Foreskin keratinocyte (primary cell): ENCODE measurements around the gene TPO.

- RAMPAGE, total RNA = no peak
These were observed 35.6 kb downstream of the FAM110C start for GRCh38 chr2:10708-11019.

GRCh38 chr2:47421-47748, 1.1 kb upstream of the FAM110C start:
- RAMPAGE, total RNA = no peak

DNA sequence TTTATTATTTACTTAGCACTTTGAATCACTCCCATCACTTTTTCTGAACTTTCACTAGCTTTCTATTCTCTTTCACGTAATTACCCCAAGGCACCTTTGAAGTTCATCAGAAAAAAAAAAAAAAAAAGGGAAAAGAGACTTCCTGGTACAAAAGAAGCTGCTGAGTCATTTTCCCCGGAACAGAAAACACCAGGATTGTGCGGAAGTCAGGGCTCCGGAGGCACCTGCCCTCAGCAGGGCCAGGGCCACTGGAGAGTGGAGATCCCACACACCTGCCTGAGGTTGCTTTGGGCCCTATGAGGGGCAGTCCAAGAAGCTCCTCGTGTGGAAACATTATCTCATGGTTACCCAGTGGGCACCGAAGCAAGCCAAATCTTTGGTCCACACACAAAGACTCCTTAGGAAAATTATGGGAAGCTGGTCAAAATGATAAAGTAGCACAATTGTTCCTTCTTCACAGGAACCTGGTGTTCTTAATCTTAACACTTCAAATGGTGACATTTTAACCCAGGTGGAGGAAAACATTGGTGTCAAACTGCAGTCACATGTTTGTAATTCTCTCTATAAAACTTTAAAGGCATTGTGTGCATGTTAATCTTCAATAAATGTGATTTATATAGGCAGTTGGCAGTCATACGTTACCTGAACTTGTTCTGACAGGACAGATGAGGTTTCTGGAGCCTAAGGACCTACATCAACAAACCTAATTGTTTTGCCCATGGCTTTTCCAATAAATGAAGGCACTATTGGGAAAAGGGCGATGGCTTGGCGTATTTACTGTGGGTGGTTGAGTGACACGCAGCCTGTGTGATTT, 23.3 kb upstream of the FAM110C start:
- RAMPAGE, total RNA = no peak

- RAMPAGE, total RNA = no peak
These were observed 857 bp upstream of the ALKAL2 start for GRCh38 chr2:288518-289378.

DNA sequence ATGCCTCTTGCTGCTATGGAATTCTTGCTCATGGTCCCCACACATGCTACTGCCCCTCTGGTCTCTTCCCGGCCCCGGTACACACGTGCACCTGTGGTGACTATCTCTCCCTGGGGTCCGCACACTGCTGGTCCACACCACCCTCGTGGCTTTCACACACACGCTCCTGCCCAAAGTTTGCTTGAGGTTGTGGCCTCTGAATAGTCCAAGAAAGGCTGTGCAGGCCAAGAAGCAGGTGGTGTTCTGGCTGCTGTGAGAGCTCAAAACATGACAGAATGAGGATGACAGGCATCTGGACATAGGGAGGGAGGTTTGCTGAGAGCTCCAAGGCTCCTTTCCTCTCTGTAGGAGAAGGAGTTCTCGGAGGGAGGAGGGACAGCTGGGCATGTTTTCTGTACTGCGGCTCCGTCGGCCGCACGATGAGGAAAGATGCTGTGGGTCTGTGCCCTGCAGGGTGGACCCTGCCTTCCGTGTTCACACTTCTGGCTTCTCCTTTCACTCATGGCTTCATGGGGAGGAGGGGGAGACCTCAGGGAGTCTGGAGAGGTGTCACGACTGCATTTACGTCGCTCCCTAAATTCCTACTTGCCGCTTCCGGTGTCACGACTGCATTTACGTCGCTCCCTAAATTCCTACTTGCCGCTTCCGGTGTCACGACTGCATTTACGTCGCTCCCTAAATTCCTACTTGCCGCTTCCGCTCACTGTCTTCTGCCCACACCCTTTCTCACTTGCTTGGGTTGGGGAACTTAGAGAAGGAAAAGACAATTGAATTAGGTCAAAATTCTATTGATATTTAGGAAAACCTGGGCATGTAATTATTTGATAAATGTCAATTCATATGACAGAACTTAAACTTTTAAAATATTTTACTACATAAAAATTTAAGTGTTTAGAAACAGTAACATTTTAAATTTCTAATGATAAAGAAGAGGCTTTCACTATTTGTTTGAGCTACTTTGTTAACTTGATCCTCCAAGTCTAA, 68.3 kb upstream of the ALKAL2 start:
- RAMPAGE, total RNA = no peak

GRCh38 chr2:430578-431114, 142.8 kb upstream of the ALKAL2 start:
- RAMPAGE, total RNA = no peak

DNA sequence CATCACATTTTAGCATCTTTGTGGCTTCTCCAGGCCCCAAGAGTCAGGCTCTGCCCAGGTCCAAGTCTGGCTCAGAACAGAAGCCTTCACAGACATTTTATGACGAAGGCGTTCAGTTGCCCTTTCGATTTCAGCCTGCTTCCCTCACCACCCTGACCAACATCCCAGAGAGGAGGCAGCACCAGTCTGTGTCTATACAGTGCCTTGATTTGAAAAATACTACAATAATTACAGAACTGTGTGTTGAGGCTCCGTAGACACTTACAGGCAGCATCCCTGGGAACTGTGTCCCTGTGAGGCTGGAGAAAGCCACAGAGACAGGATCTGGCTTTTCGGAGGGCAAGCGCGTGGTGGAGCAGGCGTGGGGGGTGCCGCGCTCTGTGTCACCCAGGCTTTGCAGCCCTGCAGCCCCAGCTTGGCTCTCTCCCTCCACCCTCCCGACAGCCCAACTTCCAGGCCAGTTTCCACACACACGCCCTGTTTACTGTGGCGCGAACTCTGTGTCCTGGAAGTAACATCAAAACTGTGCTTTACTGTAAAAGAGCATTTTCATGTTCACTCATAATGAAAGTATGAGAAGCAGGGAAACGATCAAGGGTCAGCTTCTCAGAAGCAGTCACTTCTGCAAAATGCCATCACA, 153.6 kb upstream of the ALKAL2 start:
- RAMPAGE, total RNA = no peak

DNA sequence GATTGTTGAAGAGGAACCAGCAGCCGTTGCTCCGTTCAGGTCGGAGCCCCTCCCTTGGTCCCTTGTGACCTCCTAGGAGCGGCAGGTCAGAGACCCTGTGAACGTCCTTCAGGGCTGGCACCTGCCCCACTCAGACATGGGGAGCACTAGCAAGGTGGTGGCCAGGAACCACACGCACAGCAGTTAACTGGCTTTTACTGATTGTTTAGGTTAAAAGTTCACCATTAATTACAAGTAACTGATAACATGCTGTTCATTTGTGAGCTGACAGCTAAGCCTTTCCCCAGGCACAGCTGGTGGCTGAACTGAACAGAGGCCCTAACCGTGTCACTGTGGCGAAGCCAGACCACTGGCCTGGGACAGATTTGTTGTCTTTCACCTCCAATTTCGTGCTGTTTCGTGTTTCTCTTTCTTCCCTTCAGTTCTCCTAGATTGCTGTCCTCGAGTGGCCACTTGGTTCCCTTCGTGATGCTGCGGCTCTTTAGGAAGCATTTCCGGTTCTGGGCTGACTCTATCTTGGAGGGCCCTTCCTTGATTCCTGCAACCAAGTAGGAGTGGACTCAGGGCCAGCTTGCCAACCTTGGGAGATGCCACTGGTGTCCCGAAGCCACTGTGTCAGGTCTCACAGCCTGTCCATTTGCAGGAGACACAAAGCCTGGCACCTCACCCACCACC, 159.3 kb upstream of the ALKAL2 start:
- RAMPAGE, total RNA = no peak

- RAMPAGE, total RNA = no peak
These were observed 87.6 kb downstream of the TMEM18 start for GRCh38 chr2:589421-590112.

- RAMPAGE, total RNA = no peak
These were observed at the start of gene TPO for GRCh38 chr2:1412863-1413889. TPO (plus strand) TSS chr2:1413463.

- RAMPAGE, total RNA = no peak
These were observed 138.6 kb downstream of the PXDN start for GRCh38 chr2:1605624-1606226.

GRCh38 chr2:1626178-1626711, 118.1 kb downstream of the PXDN start:
- RAMPAGE, total RNA = no peak

GRCh38 chr2:3300441-3301018, 77.1 kb downstream of the EIPR1 start:
- RAMPAGE, total RNA = no peak

DNA sequence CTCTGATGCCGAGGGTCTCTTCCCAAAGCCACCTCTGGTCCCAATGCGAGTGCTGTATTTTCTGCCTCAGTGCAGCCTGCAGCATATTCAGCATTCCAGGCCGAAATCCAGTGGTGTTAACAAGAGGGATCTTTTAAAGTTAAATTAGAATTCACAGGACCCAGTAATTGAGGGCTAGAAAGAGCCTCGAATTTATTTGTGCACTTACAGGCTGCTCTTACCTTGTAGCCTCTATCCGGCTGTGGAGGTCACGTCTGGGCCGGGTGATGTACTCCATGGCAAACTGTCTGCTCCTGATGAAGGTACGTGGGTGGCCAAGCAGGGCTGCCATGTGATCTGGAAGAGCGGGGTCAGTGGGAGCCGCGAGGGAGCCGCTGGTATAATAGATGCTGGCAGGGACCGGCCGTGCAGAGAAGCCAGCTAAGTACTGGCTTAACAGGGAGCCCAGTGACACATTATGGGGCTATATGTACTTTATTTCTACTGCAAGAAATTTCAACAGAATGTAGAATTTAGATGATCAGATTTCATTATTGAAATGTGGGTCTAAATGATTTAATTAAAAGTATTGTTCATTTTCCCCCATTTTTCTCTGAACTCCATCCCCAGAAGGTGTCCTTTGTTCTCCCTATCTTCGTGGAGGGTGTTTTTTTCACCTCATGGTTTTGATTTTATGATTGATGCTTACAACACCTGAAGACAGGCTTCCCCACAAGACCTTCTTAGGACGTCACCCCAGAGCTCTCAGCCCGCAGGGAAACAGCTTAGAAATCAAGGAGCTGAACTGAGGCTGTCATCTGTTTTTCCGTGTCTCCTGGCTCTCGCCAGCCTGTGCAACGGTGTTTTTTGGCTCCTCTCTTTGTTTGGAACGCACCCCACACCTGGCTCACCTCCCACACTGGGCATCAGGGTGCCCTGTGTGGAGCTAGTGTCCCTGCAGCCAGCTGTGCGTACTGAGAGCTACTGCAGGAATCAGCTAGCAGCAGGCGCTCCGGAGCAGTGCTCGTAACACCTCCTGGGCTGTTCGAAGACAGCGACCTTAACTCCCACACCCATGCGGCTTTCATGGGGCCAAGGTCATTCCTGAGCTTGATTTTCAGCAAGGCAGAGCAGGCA, 58.9 kb downstream of the ADI1 start:
- RAMPAGE, total RNA = no peak

GRCh38 chr2:3545656-3546422, 12.3 kb downstream of the RNASEH1 start:
- RAMPAGE, total RNA = no peak

GRCh38 chr2:3577641-3578422, 2.8 kb downstream of the RPS7 start:
- RAMPAGE, total RNA = no peak

GRCh38 chr2:3604635-3605110, 9.8 kb downstream of the COLEC11 start:
- RAMPAGE, total RNA = no peak

- RAMPAGE, total RNA = no peak
These were observed 16.3 kb downstream of the COLEC11 start for GRCh38 chr2:3611049-3611703.

- RAMPAGE, total RNA = no peak
These were observed 702 bp downstream of the DCDC2C start for GRCh38 chr2:3704038-3704516.

DNA sequence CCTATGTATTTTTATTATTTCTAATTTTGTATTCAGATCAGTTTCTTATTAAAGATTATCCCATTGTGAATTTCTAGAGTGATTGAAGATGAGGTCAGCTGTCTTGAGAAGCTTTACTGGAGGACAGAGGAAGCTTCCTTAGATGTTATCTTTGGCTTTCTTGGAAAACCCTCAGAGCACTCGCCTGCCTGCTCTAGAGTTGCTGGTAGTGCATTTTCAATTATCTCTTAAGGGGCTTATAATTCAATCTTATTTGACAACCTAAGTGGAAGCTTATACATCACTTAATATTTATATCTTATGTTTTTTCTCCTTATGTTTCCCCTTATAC, 429.5 kb downstream of the DCDC2C start:
- RAMPAGE, total RNA = no peak